AG04449 (cell line): ENCODE results near the gene BLMH.

GRCh38 chr17:28946176-28946910, 5.0 kb downstream of the PHF12 start:
- RRBS = no CpG with 5 or more reads among the region's 7 CpGs

GRCh38 chr17:28949643-28949857, 1.8 kb downstream of the PHF12 start:
- RRBS = 2% methylated on average over 15 of the region's 19 CpGs

- RRBS = no CpG with 5 or more reads among the region's 2 CpGs
These were observed 2.8 kb downstream of the PIPOX start for GRCh38 chr17:29045823-29046145.

DNA sequence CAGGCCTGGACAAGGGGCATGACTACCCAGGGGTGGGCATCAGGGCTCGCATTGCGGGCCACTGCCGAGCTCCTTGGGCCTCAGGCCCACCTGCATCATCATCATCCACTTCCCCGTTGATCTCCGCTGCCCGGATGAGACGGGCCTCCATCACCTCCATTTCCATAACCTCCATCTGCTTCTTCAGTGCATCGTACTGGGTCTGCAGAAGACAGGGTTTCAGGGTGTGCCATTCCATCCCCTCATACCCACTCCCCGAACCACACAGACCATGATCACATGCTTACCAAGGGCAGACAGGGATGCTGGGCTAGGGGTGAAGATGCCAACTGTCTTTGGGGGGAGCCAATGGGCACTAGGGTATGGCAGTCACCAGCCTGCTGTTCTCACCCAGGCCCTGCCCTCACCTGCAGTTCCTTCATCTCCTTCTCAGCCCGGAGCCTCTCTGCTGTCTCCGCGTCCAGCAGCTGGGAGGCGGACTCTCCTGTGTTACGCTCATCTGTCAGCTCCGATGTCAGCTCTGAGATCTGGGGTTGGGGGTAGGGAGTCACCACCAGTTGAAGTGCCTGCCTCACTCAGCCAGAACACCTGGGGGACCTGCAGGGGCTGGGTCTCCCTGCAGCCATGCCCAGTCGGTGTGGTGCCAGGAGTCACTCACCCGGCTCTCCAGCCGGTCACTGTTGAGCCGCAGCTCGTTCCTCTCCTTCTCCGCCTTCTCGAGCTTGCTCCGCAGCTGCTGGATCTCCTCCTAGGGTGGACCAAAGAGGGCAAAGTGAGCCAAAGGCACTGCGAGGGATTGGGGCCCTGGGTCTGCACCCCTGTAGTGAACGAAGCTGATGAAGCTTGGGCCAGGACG, 55.0 kb downstream of the PIPOX start:
- RRBS = no CpG with 5 or more reads among the region's 26 CpGs

DNA sequence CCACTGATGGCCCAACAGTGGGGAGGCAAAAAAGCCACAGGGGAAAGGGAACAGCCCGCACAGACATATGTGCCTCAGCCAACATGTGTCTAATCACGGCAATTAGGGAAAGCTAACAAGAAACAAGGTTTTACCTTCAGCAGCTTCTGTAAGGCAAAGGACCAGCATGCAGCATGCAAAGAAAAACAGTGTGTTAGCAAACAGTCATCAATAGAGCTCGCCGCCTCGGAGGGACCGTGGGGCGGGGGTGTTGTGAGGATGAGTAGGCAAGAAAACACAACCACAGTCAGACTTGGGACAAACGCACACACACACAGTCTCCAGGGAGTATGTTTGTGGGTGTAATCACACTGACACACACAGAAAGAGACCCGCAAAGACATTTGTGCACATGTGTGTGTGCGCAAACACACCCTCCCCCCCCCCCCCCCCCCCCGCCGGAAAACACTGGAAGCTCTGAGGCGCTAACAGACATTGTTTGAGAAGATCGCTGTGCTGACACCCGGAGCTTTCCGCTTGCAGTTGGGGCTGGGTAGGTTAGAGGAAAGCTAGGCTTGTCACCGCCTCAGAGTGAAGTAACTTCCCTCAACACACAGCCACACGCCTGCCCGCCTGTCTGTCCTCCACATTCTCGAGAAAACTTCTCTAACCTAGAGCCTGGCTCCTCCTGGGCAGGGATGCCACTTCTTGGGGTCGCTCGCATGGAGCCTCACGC, 63.7 kb downstream of the MYO18A start:
- RRBS = 36% methylated on average over 4 of the region's 23 CpGs

- RRBS = 94% methylated on average over 2 of the region's 6 CpGs
These were observed 10.0 kb downstream of the MYO18A start for GRCh38 chr17:29170124-29170704.

DNA sequence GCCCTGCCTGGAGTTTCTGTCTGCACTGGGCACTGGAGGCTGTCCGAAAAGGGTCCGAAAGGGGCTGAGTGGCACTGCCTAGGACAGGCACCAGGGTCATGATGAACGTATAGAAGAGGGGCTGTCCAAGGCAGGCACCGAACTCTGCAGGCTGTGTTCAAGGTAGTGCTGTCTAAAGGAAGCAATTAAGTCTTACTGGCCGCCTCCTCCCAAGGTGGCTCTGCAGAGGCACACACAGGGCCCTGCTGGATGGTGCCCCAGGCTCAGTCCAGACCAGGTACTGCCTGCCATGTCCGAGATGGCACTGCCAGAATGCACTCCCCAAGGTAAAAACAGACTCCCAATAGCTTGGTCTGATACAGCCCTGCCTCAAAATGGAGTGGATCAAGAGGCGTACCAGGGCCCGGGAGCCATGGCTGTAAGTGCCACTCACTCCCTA, 426 bp upstream of the MYO18A start:
- RRBS = no CpG with 5 or more reads among the region's 8 CpGs

GRCh38 chr17:29204447-29204805, 24.2 kb upstream of the MYO18A start:
- RRBS = no CpG with 5 or more reads among the region's 15 CpGs

DNA sequence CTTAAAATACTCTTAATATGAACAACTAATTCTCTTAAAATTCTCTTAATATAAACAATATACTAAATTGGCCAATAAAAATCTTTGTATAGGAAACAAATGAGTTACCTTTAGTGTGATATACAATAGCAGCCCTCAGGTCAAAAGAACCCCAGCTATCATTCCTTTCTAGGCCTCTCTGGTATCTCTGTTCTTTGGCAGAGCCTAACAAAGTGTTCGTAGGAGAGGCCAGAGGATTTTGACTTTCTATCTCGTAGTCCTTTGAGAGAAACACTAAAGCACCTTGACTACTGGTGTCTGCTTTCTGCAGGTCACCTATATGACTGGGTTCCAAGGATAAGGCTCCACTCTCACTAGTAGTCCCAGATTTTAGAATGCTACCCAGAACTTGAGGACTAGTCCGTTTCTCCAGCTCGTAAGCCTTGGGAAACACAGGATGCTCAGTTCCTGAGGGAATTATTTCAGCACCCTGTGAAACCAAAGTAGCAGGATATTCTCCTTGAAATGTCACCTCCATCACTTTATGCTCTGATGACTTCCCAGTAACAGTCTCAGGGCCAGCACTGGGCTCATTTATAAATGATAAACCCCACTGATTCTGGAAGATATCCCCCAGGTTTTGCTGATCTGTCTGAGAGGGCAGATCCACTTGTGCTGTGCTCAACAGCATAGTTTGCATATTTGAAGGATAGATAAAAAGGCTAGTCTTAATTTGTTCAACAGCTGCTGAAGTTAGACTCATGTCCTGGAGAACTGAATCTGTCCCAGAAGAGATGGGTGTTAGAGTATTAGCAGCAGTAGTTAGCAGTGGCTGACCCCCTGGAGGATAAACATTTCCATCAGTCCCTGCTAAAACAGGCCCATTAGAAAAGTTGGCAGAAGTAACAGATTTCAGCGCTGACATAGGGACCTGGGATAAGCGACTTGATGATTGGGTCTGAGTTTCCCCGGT, 7.8 kb downstream of the NUFIP2 start:
- RRBS = no CpG with 5 or more reads among the region's 7 CpGs

GRCh38 chr17:29507748-29508256, 59.0 kb downstream of the ABHD15 start:
- RRBS = no CpG with 5 or more reads among the region's 8 CpGs

- RRBS = 3% methylated on average over 8 of the region's 44 CpGs
These were observed 1.0 kb downstream of the GIT1 start for GRCh38 chr17:29588103-29589126.

DNA sequence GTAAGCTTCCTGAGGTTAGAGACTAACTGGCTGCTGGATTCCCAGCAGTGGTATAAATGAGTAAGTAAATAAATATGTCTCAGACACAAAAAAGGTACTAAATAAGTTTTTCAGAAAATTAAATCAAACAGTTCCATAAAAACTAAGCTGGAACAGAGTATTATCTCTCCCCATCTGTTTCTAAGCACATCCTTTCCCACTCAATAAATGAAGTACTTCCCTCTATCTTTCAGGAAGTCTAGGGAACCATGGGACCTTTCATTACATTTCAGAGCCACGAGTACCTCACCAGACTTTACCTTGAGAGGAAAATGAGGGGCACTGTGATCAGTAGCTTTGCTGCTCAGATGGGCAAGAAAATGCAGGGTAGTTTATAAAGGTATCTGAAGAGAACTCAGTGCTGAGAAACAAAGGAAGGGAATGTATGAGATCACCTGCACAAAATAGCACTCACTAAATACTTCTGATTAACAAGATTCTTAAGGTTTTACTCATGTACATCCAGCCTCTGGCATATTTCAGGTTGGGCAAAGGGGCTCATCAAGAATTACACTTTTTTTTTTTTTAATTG, 10.8 kb downstream of the SSH2 start:
- RRBS = no CpG with 5 or more reads among the region's 1 CpG

GRCh38 chr17:29931067-29931849, 1.2 kb upstream of the SSH2 start:
- RRBS = no CpG with 5 or more reads among the region's 4 CpGs

- RRBS = no CpG with 5 or more reads among the region's 4 CpGs
These were observed 1.8 kb downstream of the SLC6A4 start for GRCh38 chr17:30233652-30234086.

GRCh38 chr17:30285281-30285980, 6.3 kb downstream of the BLMH start:
- RRBS = no CpG with 5 or more reads among the region's 10 CpGs

- RRBS = 2% methylated on average over 34 of the region's 99 CpGs
These were observed at the start of gene BLMH for GRCh38 chr17:30291543-30292638. TSS of gene BLMH (minus strand) at chr17:30291944.

- RRBS = no CpG with 5 or more reads among the region's 26 CpGs
These were observed 559 bp upstream of the CPD start for GRCh38 chr17:30378110-30378625.

GRCh38 chr17:30422506-30423277, 44.0 kb downstream of the CPD start:
- RRBS = 88% methylated on average over 2 of the region's 5 CpGs

GRCh38 chr17:30576129-30576575, 98.9 kb downstream of the GOSR1 start:
- RRBS = no CpG with 5 or more reads among the region's 15 CpGs